Metastatic Liver Carcinoma in the Adrenal Gland (tissue), 2 donors: ENCODE data around the genes BCL2, CCDC102B, CD226 and NETO1.

DNA sequence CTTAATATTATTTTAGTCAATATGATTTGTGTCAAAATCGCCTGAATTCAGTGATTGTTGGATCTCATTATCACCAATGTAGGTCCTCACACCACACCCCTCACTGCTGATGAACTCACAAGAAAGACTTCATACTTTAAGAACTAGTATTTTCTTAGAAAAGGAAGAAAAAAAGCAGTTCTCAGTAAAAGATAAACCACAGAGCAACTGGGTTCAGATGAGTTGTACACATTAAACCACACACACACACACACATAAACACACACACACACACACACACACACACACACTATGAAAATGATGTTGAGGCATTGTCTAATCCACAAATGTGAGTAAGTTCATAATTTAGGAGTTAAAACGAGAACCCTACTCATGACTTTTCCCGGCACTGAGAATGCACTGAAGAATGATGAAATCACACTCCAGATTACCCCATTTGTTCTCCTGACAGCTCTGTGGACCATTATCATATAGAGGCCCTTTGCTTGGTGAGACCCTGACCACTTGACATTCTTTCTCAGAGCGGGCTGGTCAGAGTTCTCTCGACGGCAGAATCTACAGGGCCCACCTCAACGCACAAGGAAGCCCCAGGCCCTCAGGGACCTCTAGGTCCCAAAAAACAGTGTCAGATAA, 106.2 kb downstream of the BCL2 start:
- PRO-cap, 2 experiments = no peak in any of the 2 experiments

DNA sequence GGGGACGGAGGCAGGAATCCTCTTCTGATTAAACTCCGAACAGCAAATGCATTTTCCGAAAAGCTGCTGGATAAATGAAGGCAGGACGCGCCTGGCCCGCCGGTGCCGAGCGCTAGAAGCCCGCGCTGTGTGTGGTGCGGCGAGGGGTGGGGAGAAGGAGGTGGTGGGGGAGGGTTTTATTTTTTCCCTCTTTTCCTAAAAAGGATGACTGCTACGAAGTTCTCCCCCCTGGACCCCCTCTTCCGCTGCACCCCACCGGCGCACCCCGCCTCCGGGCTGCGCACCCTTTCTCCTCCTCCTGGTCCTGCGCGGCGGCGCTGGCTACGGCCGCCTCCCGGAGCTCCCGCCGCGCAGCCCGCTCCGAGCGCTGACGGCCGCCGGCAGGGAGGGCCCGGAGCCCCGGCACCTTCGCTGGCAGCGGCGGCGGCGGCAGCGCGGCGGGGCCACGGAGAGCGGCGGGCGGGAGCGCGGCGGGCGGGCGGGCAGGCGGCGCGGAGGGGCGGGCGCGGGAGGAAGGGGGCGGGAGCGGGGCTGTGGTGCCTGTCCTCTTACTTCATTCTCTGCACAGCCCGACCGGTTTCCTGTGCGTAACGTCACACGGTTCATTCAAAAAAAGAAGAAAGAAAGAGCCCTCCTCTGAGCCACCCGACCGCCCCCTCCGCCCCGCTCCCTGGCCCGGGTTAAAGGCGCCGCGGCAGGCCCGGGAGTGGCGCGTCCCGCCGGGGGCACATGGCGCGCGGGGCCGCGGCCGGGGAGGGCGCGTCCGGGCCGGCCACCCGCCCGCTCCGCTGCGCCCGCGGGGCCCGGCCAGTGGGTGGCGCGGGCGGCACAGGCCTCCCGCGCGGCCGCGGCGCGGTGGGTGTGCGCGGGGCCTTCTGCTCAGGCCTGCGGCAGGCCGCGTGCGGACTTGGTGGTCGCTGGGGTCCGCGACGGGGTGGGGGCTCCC, at the start of gene BCL2:
TSS of gene BCL2 (minus strand) at position 148 of the 946 bp plus-strand sequence.
- PRO-cap, 2 experiments = peak in 1 of 2 experiments; most common minus-strand start position 562 of the sequence (in 1)

GRCh38 chr18:63320568-63321280, 1.2 kb upstream of the BCL2 start:
- PRO-cap, 2 experiments = no peak in any of the 2 experiments

DNA sequence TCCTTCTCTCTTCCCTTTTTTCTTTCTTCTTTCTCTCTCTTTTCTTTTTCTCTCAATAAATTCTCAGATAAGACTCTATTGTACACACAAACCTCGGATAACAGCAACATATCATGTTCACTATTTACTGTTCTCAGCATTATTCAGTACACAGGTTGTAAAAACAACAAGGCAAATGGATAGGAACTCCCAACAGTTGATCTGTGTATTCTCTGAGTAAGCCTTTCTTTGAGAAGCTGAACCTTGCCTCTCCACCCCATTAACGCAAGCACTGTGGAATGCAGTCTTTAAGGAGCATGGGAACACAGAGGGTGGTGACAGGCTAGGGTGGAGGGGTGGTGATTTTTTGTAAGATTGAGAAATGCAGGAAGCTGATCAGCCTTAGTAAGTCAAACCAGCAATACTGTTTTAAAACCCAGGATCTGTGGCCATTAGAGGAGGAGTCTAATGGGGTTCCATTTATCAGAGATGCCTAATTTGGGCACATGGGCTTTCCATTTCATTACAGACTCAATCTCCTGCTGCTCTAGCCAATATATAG, 19.6 kb upstream of the SERPINB11 start:
- PRO-cap, 2 experiments = no peak in any of the 2 experiments

DNA sequence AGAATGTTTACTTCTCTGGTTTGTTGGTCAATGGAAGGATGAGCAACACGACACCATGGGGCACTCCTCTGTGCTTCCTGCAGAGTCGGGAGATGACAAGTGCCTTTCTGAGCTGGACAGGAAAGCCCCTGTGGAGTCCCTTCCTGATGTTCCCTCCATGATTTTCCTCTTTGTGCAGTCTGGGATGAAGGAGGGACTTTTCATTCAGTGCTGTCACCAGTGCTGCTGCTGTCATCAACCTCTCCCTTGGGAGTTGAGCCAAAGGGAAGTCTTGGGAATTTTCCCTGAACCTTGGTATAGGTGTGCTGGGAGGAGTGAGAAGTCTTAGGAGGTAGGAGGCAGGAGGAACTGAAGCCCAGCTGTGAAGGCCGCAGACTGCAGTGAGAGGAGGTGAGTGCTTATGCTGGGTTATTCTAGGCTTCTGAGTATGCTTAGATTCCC, 22.5 kb upstream of the SERPINB7 start:
- PRO-cap, 2 experiments = no peak in any of the 2 experiments

- PRO-cap, 2 experiments = no peak in any of the 2 experiments
Observed at GRCh38 chr18:63974269-63975178, 4.6 kb downstream of the SERPINB8 start.

DNA sequence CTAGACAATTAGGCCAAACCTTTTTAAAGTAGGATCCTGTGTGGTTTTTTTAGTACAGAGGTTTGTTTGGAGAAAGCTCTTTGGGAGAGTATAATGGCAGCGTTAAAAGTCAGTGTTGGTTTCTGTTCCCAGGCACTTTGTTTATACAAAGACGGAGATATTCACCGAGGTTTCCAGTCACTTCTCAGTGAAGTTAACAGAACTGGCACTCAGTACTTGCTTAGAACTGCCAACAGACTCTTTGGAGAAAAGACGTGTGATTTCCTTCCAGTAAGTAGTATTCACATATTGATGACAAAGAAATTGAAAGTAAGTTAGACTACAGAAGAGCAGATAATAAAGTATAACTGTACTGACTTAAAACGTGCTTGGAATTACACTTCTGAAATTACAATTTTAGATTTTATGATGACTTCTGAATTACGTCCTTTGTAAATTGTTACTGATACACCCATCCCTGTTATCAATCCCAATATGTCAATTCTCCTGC, 9.8 kb downstream of the SERPINB8 start:
- PRO-cap, 2 experiments = no peak in any of the 2 experiments

GRCh38 chr18:66135895-66136390, 385.1 kb downstream of the CDH7 start:
- PRO-cap, 2 experiments = no peak in any of the 2 experiments

DNA sequence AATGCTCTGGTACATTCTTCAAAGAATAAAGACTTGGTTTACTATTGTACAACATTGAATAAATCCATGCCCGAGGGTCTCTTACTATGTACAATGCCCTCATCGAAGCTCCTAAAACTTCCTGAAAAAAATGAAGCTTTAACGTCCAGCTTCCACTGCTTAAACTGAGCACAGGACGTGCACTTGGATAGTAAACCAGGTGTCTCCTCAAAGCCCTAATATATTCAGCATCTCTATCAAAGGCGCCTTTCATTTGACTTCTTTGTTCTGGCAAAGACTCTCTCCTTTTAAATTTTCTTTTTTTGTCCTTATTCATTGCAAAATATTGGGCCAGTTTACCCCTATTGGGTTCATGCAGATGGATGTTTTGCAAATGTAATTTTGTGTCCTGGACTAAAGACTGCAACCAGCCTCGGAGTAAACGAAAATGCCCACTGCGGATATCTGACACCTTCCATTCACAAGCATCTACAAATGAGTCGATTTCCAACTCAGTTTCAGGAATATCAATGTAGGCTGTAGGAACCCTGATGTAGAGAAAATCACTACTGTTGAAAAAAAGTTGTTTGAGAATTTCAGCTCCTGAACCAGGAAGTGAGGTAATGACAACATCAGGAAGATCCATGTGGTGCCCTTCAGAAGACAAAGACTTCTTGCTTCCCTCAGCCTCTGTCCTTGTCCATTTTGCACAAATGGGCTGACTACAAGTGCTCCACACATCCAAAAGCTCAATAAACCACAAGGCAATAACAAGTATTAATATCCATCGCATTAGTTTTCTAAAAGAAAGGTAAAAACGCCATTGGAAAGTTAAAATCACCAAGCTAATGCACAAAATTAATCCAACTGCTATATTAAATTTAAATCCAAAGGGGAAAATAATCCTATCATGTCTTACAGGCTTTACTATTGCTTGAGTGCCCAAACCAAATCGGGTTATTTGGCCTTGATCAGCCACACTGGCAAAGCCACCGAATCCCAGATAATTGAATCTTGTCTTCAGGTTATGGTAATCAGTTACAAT, 4.8 kb downstream of the DSEL start:
- PRO-cap, 2 experiments = no peak in any of the 2 experiments

DNA sequence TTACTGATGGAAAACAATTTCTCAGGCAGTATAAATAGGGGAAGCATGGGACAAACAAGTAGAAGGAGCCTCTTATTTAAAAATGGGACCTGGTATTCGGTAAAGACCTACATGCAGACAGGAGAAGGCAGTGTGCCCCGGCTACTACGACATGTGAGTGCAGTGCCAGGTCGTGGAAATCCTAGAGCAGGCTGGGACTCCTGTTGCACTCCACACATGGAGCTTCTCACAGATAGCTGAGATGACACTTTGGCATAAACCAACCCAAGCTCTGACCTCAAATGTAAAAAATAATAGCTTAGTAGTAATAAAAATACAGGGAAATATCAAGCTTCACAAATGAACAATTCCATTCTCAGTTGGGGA, 913 bp upstream of the DSEL start:
- PRO-cap, 2 experiments = no peak in any of the 2 experiments

GRCh38 chr18:68798007-68798475, at the start of gene CCDC102B:
Gene CCDC102B (plus strand): TSS chr18:68798080.
- PRO-cap, 2 experiments = no peak in any of the 2 experiments

DNA sequence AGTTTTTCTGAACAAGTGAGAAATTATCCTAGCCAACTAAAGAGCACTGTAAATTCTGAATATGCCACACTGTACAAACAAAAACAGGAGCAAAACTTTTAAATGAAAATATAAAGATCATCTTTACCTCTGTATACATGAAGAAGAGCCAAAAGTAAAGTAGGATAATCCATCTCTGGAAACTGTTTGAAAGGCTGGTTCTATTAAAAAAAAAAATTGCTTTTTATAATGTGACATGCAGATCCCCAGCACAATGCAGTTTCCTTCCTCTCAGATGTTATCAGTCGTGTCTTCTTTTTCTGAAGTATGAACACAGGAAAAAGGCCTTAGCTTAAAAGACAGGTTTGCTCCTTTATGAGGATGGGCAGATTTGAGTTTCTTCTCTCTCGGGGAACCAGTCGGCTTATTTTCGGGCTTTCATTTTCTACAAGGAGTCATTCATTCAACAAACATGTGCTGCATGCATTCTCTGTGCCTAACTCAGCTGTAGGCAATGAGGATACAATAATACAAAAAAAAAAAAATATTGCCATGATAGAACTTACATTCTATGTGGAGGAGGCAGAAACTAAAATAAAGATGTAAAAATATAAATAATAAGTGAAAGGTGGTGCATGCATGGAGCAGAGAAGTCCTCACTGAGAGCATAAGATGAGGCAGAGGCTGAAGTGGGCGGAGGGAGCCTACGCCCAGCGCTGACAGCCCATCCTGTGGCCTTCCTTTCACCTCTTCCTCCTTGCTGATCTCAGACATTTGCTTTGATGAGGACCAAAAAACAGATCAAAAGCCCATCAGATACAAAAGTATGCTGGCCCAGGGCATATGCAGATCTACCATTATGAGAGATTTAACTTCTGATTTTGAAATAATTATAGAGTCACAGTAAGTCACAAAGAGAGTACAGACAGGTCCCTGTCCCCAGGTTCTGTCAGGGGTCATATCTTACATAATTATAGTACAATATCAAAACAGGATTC, at the start of gene CD226:
TSS of gene CD226 (minus strand) at position 640 of the 977 bp plus-strand sequence.
- PRO-cap, 2 experiments = no peak in any of the 2 experiments

DNA sequence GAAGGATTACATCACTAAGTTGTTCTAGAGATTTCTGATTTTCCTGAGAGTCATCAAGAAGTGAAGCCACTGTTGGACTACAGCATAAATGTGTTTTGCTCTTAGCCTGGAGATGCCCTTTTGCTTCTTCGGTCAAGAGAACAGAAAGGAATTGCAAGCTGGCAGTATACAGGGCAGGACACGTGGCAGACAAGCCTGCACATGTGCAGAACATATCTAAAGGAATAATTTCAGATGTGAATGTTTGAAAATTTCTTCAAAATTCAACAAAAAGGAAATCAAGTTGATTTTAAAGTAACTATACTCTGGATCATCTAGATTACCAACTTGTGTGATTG, 100.3 kb upstream of the CD226 start:
- PRO-cap, 2 experiments = no peak in any of the 2 experiments

DNA sequence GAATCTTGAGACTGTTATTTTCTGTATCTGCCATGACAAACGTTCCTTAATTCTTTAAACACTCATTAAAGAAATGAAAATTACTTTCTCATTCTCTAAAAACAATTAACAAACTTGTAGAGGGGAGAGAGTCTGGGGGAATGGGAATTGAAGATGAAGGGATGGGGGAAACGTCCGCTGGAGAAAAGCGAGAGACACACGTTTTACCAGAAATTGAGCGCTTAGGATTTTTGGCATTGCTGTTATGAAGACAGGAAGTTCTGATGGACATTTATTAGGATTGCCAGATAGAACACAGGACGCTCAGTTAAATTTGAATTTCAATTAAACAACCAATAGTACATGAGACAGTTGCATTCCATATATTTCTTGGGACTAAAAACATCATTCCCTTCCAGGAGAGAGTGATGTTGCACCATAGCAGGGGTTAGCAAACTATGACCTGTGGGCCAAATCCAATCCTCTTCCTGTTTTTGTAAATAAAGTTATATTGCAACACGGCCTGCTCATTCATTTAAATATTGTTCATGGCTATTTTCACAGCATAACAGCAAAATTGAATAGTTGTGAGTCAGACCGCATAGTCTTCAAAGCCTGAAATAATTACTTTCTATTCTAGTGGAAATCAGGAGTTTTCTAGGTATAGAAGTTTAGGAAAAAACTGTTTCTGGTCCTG, 131.2 kb downstream of the SOCS6 start:
- PRO-cap, 2 experiments = no peak in any of the 2 experiments

DNA sequence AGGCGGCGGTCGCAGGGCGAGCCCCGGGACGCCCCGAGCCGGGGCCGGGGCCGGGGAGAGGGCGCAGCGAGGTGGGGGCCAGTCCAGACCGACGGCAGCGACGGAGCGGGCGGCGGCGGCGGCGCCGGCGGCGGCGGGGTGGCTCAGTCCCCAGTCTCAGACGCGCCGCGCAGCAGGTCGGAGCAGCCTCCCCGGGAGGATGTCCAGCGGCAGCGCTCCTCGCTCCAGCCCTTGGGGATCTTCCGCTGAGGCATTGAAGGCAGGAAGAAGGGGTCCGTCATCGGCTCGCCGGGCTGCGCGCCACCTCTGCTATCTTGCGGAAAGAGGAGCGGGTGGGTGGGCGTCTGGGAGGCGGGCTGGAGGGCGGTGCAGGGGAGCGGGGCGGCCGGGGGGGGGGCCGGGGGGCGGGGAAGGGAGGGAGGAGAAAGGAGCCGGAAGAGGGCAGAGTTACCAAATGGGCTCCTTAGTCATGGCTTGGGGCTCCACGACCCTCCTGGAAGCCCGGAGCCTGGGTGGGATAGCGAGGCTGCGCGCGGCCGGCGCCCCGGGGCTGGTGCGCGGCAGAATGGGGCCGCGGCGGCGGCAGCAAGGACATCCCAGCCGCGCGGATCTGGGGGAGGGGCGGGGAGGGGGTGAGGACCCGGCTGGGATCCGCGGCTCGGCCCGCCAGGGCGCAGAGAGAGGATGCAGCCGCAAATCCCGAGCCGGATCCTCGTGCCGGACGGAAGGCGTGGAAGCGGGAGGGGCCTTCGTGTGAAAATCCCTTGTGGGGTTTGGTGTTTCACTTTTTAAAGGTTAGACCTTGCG, at the start of gene NETO1:
TSS of gene NETO1 (minus strand) at position 319 of the 807 bp plus-strand sequence.
- PRO-cap, 2 experiments = no peak in any of the 2 experiments

DNA sequence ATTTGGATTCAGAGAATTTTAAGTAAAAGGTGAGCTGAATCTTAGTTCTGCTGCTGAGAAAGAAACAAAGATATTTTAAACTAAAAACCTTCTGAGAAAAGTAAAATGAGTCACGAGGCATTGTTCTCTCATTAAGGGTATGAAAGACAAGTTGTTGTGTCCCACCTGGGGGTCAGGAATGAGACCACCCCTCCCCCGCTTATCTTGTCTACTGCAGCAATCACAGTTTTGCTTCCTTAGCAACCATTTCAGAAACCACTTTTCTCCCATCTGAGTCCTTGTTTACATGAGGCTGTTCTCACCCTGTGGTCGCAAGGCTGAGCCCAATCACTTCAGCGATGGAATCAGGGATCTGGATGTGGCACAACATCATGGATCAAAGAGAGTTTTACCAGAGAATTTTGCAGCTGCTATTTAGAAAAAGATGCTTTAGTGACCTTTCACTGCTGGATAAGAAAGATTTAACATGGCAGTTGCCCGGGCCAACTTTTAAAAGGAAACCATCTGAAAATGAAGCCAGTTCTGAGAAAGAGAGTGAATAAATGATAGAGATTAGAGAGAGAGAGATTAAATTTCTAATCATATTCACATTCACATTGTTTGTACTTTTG, 377.6 kb upstream of the NETO1 start:
- PRO-cap, 2 experiments = no peak in any of the 2 experiments

- PRO-cap, 2 experiments = no peak in any of the 2 experiments
Observed at GRCh38 chr18:73340157-73340908, 472.5 kb upstream of the NETO1 start.

GRCh38 chr18:74017477-74017694, 130.2 kb downstream of the FBXO15 start:
- PRO-cap, 2 experiments = no peak in any of the 2 experiments

DNA sequence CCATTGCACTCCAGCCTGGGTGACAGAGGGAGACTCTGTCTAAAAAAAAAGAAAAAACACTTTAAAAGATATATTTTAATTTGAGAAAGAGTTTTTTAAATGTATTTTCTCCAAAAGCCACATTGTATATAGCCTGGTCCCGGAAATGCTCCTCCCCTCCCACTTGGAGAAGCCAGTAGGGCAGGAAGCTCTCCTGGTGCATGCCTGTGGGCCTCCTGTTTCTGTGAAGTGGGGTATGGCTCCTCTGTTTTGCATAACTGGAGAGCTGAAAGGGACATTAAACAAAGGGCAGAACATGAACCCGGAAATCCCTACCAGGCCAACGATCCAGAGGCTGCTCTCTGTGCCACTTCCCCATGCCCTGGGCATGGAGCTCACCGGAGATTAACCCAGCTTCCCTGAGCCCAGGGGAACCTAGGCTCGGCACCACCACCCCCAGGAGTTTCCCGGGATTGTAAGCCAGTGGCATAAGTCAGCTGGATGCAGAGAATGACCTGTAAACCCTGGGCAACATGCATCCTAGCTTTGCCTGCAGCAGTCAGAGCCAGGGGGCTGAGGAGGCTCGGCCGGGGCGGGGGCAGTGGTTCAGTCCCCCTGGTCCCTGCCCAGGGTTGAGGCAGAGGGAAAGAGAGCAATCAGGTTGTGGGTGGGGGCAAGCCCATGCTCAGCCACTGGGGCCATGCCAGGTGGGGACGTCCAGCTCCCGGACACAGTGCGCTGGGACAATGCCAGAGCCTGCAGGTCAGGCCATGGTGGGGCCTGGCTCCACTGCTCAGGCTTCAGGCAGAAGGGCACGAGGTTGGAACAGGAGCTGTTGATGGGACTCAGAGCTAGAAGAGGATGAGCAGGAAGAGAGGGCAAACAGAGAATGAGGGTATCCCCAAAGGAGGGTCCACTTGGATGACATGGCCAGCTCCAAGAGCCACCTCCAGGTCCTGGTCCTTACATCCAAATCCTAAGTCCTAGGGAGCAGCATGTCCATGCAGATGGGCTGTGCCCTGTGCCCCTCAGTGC, 49.5 kb downstream of the TIMM21 start:
- PRO-cap, 2 experiments = peak in 2 of 2 experiments; most common plus-strand start position 304 of the sequence (in 1); most common minus-strand start position 259 of the sequence (in 2)

GRCh38 chr18:74234039-74234547, 57.7 kb downstream of the CYB5A start:
- PRO-cap, 2 experiments = no peak in any of the 2 experiments